Mesenchymal stem cell of adipose (primary cell): Measurements from ENCODE around the genes POLA1 and MAGEB16.

- CAGE, long polyA plus RNA: no peak
Measured at GRCh38 chrX:24059850-24060490, 5.2 kb downstream of the EIF2S3 start.

DNA sequence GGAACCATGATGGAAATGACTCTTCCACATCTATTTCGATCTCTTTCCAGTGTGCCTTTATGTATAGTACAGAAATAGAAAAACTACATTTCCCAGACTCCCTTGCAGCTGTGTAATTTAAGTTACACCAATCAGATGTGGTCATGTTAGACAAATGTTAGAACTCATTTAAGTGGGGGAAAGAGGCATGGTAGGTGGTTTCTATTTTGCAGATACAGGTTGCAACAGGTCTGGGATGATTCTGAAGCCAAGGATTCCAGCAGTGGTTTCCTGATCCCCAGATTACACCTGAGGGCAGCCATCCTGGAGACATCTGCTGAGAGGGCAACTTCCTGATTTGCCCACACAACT lies 38.7 kb upstream of the PDK3 start:
- CAGE, long polyA plus RNA: no peak

DNA sequence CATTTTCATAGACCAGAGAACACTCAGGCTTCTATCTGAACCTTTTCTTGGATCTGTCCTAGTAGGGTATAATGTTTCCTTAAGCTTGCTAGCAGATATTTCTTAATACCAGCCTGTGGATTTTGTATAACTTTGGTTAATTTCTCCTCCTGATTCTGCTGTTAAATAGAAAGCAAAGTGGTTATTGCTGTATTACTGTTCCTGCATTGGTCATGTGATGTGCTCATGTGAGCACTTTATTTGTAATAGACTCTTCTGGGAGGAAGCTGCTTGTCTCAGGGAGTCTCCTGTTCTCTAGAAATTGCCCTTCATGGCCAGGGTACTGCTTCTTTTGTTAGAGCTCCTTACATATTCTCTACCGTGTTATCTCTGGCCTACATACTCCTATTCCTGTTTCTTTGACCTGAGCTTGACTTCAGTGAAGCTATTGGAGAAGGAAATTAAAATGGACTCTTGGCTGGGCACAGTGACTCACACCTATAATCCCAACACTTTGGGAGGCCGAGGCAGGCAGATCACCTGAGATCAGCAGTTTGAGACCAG lies 14.0 kb downstream of the PDK3 start:
- CAGE, long polyA plus RNA: no peak

DNA sequence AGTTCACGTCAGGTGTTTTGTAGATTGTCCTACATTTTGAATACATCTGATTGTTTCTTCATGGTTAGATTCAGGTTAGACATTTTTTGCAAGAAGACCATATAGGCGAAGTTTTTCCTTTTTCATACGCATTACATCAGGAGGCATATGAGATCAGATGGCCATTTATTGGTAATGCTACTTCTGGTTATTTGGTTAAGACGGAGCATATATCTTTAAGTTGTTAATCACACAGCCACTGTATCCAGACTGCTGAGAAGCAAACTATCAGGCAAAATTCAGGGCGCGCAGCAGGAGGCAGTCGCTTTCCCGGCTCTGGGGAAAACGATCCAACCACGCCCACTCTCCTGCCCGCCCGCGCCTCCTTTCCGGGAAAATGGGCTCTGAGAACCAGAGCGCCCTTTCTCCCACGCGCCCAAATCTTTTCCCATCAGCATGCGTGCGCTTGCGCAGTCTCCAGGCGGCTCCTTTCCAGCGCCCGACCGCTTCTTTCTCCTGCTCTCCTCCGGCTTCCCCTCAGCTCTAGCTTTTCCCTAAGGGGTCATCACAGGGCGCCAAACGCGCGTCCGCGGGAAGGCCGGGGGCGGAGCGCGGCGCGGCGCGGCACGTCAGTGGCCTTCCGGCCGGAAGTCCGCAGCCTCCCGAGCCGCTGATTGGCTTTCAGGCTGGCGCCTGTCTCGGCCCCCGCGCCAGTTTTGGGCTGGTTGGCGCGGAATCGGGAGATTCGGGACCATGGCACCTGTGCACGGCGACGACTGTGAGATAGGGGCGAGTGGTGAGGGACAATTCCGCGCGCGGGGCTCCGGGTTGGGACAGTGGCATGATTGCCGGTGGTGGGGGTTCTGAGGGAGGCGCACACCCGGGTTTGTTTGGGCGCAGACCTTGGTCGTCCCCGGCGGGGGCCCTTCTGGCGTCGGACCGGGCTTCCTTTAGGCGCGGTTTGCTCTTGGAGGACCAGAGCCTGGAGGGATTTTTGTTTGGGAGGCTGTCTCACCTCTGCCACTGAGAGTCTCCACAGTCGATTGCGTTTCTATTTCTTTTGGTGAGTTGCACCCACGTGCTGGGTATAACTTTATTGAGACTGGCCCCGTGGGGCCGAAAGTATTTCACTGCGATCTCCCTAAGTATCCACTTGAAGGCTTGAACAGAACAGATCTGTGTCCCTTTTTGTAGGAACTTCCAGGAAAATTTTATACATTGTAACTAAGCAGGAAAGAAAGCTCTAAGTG lies at the start of gene POLA1:
TSS of gene POLA1 (plus strand) at position 689 of the 1,229 bp plus-strand sequence.
- CAGE, long polyA plus RNA: no peak

DNA sequence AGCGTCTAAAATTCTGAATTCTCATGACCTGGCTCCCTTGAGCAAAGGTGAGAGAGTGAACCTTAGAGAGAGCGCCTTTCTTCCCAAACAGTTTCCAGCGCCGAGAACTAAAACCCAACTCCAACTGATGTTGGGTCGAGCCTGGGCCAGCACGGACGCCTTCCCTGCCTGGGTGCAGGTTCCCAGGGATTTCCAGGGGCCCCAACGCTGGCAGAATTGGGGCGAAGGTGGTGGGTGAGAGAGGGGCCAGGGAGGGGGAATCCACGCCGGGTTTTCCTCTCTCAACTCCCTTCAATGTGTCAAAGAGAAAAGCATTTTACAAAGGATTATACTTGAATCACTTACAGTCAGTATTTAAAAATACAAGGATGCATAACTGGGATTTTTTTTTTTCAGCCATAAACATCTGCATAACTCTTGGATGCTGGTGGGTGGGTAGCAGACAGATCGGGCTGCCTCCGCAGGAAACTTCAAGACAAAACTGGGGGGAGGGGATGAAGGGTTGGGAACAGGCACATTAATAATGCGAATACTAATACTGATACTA lies 1.2 kb upstream of the ARX start:
- CAGE, long polyA plus RNA: no peak

DNA sequence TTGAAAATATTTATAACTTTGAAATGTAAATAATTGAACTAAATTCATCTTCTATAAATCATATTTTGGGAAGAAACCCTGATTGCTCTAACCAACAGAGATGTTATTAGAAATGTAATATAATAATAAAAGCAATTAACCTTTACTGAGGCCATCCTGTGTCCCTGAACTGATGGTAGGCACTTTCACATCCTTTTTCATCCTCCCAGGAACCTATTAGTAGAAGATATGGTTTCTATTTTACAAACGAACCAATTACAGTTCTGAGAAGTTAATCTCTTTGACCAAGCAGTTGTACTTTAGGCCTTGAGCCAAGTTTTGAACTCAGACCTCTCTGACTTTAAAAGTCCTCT lies 789.3 kb upstream of the MAGEB2 start:
- CAGE, long polyA plus RNA: no peak

- CAGE, long polyA plus RNA: no peak
Measured at GRCh38 chrX:30567975-30568510, 9.5 kb downstream of the TASL start.

GRCh38 chrX:30576919-30577440 lies 586 bp downstream of the TASL start:
- CAGE, long polyA plus RNA: no peak

- CAGE, long polyA plus RNA: no peak
Measured at GRCh38 chrX:31500713-31501232, 428.9 kb upstream of the FTHL17 start.

DNA sequence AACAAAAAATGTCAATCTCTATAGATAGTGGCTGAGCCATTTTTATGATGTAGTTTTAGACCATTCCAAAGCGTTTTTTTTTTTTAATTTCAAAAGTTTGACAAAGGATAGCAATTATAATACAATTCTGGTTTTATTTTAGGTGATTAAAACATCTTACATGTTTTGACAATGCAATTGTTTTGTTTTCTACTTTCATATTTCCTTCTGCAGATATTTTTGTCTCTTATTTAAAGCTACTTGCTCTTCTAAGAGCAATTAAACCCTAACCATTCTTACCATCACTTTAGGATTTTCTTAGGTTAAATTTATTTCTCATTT lies 605.1 kb upstream of the FTHL17 start:
- CAGE, long polyA plus RNA: no peak

- CAGE, long polyA plus RNA: no peak
Measured at GRCh38 chrX:31862732-31863114, 790.9 kb upstream of the FTHL17 start.

DNA sequence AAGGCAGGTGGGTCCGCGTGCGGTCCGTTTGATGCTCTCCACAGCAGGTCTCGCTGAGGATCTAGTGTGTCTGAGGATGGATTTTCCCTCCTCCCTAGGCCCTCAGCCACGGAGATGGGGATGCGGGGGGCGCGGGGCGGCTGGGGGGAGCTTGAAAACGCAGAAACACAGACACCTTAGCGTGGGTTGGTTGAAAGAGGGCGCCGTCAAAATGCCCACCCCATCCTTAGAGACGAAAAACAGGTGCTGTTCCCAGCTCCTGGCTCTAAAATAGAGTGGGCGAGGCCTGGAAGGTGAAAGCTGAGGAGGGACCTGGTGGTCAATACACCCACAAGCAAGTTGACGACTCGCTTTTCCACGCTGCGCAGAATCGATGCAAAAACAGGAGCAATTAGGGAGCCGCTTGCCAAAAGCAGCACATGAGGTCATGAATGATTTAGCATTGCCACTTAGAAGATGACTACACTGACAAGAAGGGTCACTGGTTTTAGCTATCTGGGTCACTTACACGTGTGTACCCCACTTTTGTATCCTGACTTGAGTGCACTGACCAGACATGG lies 405.4 kb downstream of the FAM47A start:
- CAGE, long polyA plus RNA: no peak

GRCh38 chrX:34656589-34657178 lies 401 bp downstream of the TMEM47 start:
- CAGE, long polyA plus RNA: no peak

GRCh38 chrX:35798239-35798551 lies at the start of gene MAGEB16:
TSS of gene MAGEB16 (plus strand) at chrX:35798342.
- CAGE, long polyA plus RNA: no peak

GRCh38 chrX:36958625-36959123 lies 49.5 kb upstream of the FAM47C start:
- CAGE, long polyA plus RNA: no peak

DNA sequence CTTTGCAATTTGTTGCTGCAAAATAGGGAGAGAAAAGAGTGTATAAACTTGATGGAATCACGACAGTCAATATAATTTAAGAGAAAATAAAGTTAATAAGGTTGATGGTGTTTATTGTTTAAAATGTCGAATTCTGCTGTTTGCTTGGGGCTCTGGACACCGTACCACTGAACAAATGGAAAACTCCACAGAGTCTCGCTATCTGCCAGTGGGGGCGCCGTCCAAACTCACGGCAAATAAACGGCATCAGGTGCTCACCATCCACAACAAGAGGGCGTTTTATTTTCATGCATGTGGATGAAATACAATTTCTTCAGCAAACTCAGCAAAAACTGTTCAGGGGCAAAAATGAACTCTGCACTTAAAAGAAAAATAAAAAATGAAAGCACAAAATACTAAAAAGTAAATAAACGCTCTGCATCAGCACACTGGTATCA lies 46.6 kb upstream of the FAM47C start:
- CAGE, long polyA plus RNA: no peak

- CAGE, long polyA plus RNA: no peak
Measured at GRCh38 chrX:36963937-36964256, 44.3 kb upstream of the FAM47C start.

- CAGE, long polyA plus RNA: no peak
Measured at GRCh38 chrX:37833822-37834162, 13.6 kb downstream of the DYNLT3 start.

- CAGE, long polyA plus RNA: no peak
Measured at GRCh38 chrX:37889752-37890148, 42.4 kb upstream of the DYNLT3 start.

- CAGE, long polyA plus RNA: no peak
Measured at GRCh38 chrX:38336475-38337001, 9.2 kb upstream of the RPGR start.